ENCODE measurements around a stretch of chr11.

DNA sequence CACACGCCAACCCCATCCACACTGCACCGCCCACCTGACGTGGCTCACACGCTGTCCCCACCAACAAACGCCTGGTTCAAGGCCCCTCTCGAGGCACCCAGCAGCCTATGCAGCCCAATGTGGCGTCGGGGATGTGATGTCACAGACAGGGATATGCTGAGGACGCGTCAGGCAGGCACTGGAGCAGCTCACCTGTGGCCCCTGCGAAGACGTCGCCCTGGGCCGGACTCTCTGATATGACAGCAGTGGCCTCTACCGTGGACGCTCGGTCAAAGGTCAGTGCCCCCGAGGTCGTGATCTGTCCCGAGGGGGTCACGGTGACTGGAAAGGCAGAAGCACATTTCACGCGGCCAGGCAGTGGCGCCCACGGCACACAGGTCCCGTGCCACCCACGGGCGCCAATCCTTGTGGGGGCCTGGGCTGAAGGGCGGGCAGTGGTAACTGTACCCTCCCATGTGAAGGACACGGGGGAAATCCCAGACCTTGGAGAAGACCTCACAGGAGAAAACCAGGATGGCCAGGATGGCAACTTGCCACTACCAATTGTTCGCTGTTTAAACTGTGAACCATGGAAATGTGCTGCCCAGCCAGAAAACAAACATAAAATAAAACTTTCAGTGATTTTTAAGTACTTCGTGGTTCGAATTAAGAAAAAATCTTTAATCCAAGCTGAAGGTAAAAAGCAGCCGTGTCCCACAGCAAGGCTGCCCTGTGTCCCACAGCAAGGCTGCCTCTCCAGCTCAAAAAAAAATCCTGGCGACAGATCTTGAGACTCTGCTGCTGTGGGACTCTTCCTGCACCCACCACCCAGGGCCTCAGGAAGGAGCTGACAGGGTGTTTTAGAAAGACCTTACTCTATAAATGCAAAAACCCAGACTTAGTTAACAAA, 15.3 kb downstream of the DEAF1 start:
- RRBS, result no CpG with 5 or more reads among the region's 35 CpGs

- RRBS, result 4% methylated on average over 6 of the region's 27 CpGs
These were observed 1.0 kb downstream of the EPS8L2 start for GRCh38 chr11:706850-707654.

- RRBS, result 94% methylated on average over 16 of the region's 58 CpGs
These were observed 16.0 kb downstream of the EPS8L2 start for GRCh38 chr11:721631-722916.

DNA sequence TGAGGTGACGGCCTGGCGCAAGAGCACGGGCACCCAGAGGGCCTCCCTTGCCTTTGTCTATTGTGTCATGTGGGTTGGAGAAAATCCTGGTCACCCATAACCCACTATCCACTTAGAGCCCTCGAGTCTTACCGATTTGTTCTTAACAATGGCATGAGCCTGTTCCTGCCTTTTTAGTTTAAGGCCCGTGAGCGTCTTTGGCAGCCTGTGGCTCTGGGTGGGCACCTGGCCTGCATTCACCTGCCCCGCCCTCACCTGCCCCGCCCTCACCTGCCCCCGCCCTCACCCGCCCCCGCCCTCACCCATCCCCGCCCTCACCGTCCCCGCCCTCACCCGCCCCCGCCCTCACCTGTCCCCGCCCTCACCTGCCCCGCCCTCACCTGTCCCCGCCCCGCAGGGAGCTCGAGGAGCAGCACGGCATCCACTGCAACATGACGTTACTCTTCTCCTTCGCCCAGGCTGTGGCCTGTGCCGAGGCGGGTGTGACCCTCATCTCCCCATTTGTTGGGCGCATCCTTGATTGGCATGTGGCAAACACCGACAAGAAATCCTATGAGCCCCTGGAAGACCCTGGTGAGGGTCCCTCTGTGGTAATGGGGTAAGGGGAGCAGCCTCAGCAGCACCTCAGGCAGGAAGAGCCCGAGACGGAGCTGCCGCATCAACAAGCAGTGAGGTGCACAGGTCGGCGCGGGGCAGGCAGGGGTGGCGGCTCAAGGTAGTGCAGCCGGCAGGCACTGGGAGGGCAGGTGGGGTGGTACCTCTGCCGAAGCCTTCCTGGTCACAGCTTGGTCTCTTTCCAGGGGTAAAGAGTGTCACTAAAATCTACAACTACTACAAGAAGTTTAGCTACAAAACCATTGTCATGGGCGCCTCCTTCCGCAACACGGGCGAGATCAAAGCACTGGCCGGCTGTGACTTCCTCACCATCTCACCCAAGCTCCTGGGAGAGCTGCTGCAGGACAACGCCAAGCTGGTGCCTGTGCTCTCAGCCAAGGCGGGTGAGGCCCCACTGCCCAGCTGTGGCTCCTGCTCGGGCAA, 14.0 kb downstream of the GATD1 start:
- RRBS, result no CpG with 5 or more reads among the region's 46 CpGs

GRCh38 chr11:764201-765336, 12.7 kb downstream of the GATD1 start:
- RRBS, result no CpG with 5 or more reads among the region's 23 CpGs

- RRBS, result 78% methylated on average over 2 of the region's 12 CpGs
These were observed 4.3 kb downstream of the GATD1 start for GRCh38 chr11:772913-773365.

GRCh38 chr11:812370-813152, 2.8 kb downstream of the RPLP2 start:
- RRBS, result no CpG with 5 or more reads among the region's 8 CpGs

- RRBS, result no CpG with 5 or more reads among the region's 10 CpGs
These were observed 748 bp downstream of the CRACR2B start for GRCh38 chr11:828474-828859.

GRCh38 chr11:830721-831433, 1.9 kb upstream of the CD151 start:
- RRBS, result 90% methylated on average over 17 of the region's 49 CpGs

GRCh38 chr11:831488-831920, 1.2 kb upstream of the CD151 start:
- RRBS, result no CpG with 5 or more reads among the region's 19 CpGs

DNA sequence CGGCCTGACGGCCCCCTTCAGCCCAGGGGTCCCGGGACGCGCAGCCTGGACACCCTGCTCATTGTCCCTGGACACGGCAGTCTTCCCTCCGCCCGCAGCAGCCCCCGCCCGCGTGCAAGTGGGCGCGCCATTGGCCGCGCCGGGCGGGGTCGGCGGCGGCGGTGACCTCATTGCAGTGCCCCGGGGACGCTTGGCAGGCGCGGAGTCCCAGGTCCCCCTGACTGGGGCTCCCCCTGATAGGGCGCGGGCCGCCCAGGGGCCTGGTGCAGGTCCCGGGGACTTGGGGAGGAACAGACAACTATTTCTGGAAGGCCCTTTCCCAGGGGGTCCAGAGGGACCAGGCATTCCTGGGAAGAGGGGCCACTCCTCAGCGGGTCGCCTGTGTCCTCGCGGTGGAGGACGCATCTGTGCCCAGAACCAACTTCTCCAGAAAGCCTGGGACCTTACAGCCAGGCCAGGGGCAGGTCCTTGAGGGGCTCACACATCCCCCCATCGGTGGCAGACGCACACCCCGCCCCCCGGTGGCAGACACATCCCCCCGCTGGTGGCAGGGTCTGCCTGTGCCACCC, 640 bp downstream of the CD151 start:
- RRBS, result 2% methylated on average over 23 of the region's 39 CpGs

- RRBS, result no CpG with 5 or more reads among the region's 15 CpGs
These were observed 2.0 kb downstream of the TSPAN4 start for GRCh38 chr11:844591-845145.

GRCh38 chr11:1000052-1000367, 36.5 kb downstream of the MUC6 start:
- RRBS, result no CpG with 5 or more reads among the region's 5 CpGs

DNA sequence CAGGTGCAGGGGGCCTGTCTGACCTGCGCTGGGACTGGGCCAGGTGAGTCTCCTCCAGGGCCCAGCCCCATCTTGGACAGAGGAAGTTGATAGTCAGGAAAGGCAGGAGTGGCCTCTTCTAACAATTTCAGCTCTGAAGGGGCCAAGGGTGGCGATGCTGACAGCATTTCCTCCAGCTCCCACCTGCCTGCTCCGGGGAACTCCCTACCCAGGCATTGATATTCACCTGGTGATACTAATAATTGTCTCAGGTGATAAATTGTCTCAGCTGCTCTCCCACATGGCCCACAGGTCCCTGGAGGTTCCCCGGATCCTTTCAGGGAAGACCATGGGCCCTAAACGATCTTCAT, 18.3 kb upstream of the MUC6 start:
- RRBS, result 75% methylated on average over 2 of the region's 5 CpGs

DNA sequence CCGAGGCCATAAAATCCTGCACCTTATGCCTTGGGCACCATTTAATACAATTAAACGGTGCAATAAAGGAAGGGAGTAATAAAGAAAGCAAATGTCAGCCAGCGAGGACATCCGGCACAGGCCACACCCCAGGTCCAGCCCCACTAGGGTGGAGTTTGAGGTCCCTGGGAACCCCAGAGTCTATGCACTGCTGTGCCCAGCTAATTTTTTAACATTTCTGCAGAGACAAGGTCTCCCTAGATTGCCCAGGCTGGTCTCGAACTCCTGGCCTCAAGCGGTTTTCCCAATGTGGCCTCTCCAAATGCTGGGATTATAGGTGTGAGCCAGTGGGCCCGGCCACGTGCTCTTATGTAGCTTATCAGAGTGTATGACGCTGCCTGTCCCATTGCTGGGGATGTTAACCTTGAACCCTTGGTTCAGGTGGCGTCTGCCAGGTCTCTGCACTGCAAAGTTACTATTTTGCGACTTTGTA, 24.6 kb upstream of the MUC6 start:
- RRBS, result no CpG with 5 or more reads among the region's 11 CpGs

GRCh38 chr11:1224596-1225659, 2.1 kb downstream of the MUC5B start:
- RRBS, result 42% methylated on average over 2 of the region's 39 CpGs

DNA sequence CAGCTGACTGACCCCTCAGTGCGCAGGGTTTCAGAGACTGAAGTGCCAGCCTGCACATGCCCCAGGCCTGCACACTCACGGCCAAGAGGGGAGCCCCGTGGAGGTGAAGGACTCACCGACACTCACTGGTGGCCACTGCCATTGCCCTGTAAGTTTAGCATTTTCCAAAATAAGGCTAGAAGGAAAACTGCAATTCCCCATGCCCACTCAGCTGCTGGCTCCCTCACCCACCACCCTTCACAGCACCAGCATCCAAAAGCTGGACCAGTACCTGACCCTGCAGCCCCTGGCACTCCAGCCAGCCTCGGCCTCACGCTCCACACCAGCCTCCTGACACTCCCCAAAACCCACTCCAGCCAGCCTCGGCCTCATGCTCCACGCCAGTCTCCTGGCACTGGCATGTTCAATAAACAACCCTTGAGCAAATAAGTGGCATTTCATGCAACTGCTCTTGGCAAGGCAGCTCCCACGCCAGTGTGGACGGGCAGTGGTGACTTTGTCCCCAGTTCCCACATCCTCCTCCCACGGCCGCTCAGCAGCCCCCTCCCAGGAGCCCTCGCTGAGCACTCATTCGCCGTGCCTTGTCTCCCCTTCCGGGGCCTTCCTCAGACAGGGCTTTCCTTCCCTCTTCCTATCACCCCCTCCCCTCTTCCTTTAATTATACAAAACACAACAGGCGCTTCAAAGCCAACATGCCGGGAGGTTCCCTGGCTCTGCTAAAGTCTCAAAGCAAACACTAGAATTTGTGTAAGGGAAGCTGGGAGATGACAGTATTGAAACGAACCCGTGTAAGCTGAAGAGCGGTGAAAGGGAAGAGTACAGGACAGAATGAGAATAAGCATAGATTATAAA, 6.9 kb downstream of the TOLLIP start:
- RRBS, result 97% methylated on average over 3 of the region's 21 CpGs

DNA sequence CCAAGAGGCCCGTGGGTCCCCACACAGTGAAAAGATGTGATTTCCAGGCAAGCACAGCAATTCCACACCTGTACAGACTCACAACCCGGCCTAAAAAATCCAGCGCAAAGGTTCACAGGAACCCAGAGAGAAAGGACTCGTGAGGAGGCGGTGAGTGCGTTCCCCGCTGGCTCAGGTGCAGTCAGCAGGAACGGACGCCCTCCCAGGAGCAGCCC, 4.4 kb downstream of the TOLLIP start:
- RRBS, result no CpG with 5 or more reads among the region's 9 CpGs

GRCh38 chr11:1335747-1336731, 26.6 kb upstream of the TOLLIP start:
- RRBS, result 2% methylated on average over 16 of the region's 63 CpGs

- RRBS, result 92% methylated on average over 2 of the region's 8 CpGs
These were observed 13.8 kb downstream of the MOB2 start for GRCh38 chr11:1472742-1473131.